LHCN-M2 (cell line): ENCODE measurements around the genes FARP1 and RNF113B.

DNA sequence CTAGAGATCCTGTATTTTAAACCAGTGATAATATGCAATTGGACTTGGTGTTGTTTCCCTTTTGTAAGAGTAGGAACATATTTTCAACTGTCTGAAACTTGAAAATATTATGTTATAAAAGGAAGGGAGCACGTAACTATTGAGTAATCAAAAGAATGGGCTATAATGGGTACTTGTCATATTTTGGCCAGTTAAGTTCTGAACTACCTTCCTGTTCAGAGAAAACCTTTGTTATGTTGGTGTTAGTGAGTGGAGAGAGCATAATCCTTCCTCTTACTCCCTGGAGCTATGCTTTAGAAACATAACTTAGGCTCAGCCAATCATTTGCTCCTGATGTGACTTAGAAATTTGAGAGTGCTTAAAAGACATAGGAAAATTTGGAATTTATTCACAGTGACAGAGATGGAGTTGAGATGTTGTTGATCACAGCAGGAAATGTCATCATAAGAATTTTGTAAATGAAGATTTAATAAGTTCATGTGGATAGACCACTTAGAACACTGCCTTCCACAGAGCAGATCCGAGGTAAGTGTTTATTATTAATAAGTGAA lies 482.6 kb upstream of the SPRY2 start:
- RAMPAGE, long total RNA: no peak

GRCh38 chr13:90495499-90495807 lies 903.0 kb upstream of the GPC5 start:
- RAMPAGE, long total RNA: no peak

- RAMPAGE, long total RNA: no peak
These were observed 662 bp downstream of the GPC6 start for GRCh38 chr13:93227177-93227761.

- RAMPAGE, long total RNA: no peak
These were observed 351.1 kb downstream of the DCT start for GRCh38 chr13:94128338-94128815.

DNA sequence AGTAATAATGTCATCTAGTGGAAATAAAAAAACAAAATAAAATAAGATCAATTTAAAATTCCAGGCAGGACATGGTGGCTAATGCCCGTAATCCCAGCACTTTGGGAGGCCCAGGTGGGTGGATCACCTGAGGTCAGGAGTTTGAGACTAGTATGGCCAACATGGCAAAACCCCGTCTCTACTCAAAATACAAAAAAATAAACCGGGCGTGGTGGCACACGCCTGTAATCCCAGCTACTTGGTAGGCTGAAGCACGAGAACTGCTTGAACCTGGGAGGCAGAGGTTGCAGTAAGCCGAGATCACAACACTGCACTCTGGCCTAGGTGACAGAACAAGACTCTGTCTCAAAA lies 10.5 kb downstream of the TGDS start:
- RAMPAGE, long total RNA: no peak

DNA sequence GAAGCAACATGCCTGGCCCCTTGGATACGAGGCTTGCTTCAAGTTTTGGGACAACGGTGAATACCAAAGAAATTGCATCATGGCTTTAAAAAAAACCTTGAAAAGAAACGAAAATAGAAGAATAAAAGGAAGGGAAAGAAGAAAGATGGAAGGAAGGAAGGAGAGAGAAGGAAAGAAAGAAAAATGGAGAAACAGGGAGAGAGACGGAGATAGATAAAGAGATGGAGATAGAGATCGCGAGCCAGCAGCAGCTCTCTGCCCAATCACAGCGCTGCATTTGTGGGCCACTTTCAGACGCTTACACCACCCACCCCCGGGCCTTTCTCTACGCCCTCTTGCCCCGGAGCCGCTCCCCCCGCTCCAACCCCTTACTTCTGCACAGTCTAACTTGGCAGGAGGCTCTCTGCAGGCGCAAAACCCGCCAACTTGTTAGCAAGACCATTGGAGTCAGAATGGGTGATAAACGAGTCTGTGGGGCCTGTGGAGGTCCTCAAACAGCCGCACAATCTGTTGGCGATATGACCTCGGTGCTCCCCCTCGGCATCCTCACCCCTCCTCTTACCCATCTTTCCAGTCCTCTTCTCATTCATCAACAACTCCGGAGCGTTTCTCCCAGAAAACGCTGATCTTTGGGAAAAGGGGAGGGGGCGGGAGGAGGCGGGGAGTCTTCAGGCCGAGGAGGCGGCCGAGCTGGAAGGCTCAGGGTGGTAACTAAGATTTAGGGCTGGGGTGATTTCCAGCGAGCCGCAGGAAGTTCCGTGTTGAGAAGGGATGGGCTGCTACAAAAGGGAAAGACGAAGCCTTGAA lies 4.4 kb downstream of the SOX21 start:
- RAMPAGE, long total RNA: no peak

DNA sequence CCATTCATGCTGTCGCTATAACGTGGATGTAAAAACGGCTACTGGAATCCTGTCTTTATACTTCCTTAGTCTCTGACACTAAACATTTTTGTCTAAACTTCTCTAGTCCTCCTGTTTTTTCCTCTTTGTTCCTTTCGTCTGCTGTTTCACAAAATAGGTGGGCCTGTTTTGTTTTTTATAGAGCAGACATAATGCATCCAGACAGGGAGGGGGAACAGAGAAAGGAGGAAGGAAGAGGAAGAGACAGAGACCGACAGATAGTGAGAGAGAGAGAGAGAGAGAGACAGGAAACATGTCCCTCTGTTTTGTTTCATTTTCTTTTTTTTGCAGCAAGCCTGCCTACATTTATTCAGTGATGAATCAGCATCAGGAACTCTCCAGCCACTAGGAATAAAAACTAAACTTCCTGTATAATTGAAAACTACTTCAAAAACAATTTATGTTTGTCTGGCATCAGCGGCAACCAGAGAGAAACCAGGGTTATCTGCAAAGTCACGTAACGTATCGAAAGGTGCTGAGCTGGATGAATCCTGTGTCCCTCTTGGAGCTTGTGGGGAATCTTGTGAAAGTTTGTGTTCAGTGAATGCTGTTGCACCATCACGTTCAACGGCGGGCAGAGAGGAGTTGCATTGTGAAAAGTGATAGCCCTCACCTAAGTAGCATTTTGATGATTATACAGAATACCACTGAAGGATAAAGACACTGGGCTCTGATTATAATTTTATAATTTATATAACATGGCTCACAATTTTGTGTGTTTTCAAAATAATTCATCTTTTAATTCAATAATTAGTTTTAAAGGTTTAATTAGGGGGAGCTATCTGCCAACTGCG lies 148.7 kb upstream of the SOX21 start:
- RAMPAGE, long total RNA: no peak

DNA sequence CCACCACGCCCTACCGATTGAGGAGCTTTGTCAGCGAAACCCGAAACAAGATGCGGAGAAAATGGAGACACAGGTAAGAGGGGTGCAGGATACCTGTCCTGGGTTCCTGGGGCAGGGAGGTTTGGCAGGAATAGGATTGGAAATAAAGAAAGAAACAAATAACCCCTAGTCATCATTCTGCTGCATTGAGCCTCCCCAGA lies 38.9 kb upstream of the ABCC4 start:
- RAMPAGE, long total RNA: no peak

- RAMPAGE, long total RNA: no peak
These were observed 34.9 kb downstream of the CLDN10 start for GRCh38 chr13:95587235-95588034.

- RAMPAGE, long total RNA: no peak
These were observed 39.2 kb downstream of the DZIP1 start for GRCh38 chr13:95605187-95605871.

DNA sequence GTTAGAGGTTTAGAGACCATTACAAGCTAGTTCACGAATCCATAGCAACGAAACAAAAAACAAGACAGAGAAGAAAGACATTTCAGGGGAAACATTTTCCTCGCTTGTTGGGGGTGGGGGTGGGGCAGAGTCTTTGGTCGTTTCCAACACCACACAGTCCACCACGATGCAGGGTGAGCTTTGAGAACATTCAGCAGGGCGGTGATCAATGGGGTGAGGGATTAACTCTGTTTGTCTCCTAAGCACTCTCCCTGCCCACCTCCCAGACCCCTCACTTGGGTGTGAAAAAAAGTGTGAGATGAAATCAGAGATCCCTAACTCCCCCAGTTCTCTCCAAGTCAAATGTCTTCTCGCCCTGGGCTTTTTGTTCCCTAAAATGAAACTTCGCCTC lies 579 bp downstream of the OXGR1 start:
- RAMPAGE, long total RNA: no peak

- RAMPAGE, long total RNA: no peak
These were observed 97.1 kb downstream of the MBNL2 start for GRCh38 chr13:97319152-97319632.

DNA sequence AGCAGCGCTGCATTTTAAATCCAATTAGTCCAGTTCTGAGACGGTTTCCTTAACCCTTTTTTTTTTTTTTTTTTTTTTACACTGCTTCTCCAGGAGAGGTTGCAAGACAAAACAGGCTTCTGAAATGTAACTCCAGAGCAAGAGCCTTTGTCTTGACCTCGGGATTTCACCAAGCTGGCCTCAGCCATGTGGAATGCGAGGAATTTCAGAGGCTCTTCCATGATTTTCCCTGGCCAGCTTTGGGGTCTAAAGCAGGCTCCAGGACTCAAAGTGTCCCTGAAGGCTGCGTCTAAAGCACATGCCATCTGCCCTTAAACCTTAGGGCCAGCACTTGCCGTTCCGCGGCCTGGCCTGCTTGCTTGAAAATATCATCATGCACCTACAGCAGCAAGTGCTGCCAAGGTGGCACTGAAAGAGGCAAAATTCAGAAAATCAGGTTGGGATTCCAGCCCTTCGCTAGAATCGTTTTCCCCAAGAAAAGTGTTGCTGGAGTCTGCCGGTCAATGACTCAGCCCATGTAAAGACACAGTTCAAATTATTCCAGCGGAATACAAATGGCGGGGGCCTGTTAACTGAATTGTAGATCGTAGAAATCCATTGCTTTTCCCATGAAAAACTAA lies 105.7 kb upstream of the RAP2A start:
- RAMPAGE, long total RNA: no peak

DNA sequence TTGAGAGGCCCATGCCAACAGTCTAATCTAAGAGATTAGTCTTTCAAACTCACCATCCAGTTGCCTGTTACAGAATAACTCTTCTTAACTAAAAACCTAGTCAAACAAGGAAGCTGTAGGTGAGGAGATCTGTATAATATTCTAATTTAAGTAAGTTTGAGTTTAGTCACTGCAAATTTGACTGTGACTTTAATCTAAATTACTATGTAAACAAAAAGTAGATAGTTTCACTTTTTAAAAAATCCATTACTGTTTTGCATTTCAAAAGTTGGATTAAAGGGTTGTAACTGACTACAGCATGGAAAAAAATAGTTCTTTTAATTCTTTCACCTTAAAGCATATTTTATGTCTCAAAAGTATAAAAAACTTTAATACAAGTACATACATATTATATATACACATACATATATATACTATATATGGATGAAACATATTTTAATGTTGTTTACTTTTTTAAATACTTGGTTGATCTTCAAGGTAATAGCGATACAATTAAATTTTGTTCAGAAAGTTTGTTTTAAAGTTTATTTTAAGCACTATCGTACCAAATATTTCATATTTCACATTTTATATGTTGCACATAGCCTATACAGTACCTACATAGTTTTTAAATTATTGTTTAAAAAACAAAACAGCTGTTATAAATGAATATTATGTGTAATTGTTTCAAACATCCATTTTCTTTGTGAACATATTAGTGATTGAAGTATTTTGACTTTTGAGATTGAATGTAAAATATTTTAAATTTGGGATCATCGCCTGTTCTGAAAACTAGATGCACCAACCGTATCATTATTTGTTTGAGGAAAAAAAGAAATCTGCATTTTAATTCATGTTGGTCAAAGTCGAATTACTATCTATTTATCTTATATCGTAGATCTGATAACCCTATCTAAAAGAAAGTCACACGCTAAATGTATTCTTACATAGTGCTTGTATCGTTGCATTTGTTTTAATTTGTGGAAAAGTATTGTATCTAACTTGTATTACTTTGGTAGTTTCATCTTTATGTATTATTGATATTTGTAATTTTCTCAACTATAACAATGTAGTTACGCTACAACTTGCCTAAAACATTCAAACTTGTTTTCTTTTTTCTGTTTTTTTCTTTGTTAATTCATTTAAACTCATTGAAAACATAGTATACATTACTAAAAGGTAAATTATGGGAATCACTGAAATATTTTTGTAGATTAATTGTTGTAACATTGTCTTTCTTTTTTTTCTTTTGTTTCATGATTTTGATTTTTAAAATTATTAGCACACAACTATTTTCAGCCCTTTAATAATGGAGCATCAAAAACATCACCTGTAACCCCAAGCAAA lies 41.3 kb upstream of the RAP2A start:
- RAMPAGE, long total RNA: no peak

- RAMPAGE, long total RNA: no peak
These were observed 4.1 kb upstream of the RAP2A start for GRCh38 chr13:97429729-97430412.

- RAMPAGE, long total RNA: no peak
These were observed 77.5 kb upstream of the IPO5 start for GRCh38 chr13:97875900-97876473.

DNA sequence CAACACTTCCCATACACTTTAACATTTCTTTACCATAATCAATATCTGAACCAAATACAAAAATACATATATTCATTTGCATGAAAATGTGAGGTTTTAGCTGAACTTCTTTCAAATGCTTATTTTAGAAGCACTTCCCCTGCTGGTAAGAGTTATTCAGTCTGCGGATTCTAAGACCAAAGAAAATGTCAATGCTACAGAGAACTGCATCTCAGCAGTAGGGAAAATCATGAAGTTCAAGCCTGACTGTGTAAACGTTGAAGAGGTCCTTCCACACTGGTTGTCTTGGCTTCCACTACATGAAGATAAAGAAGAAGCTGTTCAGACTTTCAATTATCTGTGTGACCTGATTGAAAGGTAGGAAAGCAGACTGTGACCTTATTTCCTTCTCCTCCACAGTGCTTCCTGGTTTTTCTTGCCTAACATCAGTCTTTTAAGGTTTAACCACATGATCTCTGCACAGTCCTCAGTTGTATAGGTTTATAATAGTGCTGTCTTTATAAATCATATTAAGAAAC lies 66.0 kb downstream of the IPO5 start:
- RAMPAGE, long total RNA: no peak

DNA sequence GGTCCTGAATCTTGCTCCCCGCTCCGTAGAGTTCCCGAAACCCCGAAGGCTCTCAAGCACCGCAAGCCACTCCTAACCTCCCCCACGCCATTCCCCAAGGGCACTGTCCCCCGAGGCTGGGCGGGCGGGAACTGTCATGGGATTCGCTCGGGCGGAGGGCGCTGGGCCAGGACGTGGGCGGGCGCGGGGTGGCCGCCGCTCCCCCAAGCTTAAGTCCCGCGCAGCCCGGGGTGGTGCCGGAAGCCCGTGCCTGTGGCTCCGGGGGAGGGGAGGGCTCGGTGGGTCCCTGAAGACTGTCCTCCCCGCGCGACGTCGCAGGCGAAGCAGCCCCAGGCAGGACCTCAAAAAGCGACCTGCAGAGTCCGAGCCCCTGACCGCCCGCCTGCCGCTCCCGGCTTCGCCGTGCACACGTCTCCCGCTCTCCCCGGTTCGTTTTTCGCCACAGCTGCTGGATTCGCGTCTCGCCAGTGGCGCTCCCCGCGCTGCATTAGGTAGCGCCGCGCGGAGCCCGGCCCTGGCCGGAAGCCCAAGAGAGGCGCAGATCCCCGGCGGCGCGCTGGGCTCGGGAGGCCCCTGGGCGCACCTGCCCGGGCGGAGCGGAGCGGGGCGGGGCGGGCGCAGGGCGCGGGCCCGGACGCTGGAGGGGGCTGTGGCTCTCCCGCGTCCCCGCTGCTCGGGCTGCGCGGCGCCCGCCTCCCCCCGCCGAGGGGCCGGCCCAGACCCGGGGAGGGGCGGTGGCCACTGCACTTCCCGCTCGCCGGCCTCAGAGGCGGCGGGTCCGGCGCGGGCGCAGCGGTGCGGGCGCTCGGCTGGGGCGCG lies at the start of gene FARP1:
Gene FARP1 (plus strand): TSS at position 744 of the 819 bp plus-strand sequence.
- RAMPAGE, long total RNA: no peak

- RAMPAGE, long total RNA: no peak
These were observed at the start of gene RNF113B for GRCh38 chr13:98177038-98177389. Gene RNF113B (minus strand): TSS chr13:98177269.

- RAMPAGE, long total RNA: no peak
These were observed 89.2 kb upstream of the RNF113B start for GRCh38 chr13:98266148-98266766.